ENCODE data around the gene UQCC5.

GRCh38 chr3:52198260-52198673 is 307 bp downstream of the ALAS1 start:
- PRO-cap: no peak

GRCh38 chr3:52204258-52204919 is 6.4 kb downstream of the ALAS1 start:
- PRO-cap: no peak

GRCh38 chr3:52208044-52208517 is 10.1 kb downstream of the ALAS1 start:
- PRO-cap: no peak

GRCh38 chr3:52225969-52226298 is 489 bp upstream of the TLR9 start:
- PRO-cap: bidirectional peak, plus-strand start at chr3:52226212, minus-strand start at chr3:52226062

DNA sequence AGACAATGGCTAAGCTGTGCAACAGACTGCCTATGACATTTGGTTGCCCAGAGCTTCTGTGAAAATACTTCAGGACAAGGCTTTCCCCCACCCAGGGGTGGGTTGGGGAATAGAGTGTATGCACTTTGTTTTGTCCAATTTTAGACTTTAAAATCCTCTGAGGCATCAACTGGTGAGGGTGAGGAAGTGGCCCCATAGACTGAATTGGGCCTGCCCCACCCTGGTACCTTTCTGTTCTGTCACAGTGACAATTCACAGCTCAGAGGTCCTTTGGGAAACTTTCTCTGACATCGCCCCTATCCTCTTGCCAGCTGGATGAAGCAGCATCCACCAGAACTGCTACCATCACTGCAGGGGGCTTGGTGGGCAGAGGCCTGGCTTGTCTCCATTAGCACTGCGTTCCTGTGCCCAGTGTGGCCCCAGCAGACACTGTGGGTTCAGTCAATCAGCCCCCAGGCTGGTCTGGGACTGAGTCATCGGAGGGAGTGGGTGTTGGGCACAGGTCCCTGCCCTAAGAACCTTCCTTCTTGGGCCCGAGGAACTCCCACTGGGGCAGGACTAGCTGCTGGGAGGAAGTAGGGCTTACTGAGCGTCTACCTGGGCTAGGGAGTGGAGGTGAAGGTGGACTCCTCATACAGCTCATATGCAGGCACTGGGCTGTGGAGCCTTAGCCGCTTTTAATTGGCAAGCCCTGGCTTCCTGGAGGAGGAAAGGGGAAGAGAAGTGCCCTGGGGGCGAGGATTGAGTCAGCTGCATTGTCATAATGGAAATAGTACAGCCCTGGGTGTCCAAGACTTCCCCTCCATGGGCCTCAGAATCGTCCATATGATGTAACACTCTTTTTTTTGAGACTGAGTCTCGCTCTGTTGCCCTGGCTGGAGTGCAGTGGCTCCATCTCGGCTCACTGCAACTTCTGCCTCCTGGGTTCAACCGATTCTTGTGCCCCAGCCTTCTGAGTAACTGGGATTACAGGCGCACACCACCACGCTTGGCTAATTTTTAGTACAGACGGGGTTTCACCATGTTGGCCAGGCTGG is 1.5 kb upstream of the PPM1M start:
- PRO-cap: bidirectional peak, plus-strand start at position 585 of the sequence, minus-strand start at position 431 of the sequence; bidirectional peak, plus-strand start at position 904 of the sequence, minus-strand start at position 765 of the sequence

DNA sequence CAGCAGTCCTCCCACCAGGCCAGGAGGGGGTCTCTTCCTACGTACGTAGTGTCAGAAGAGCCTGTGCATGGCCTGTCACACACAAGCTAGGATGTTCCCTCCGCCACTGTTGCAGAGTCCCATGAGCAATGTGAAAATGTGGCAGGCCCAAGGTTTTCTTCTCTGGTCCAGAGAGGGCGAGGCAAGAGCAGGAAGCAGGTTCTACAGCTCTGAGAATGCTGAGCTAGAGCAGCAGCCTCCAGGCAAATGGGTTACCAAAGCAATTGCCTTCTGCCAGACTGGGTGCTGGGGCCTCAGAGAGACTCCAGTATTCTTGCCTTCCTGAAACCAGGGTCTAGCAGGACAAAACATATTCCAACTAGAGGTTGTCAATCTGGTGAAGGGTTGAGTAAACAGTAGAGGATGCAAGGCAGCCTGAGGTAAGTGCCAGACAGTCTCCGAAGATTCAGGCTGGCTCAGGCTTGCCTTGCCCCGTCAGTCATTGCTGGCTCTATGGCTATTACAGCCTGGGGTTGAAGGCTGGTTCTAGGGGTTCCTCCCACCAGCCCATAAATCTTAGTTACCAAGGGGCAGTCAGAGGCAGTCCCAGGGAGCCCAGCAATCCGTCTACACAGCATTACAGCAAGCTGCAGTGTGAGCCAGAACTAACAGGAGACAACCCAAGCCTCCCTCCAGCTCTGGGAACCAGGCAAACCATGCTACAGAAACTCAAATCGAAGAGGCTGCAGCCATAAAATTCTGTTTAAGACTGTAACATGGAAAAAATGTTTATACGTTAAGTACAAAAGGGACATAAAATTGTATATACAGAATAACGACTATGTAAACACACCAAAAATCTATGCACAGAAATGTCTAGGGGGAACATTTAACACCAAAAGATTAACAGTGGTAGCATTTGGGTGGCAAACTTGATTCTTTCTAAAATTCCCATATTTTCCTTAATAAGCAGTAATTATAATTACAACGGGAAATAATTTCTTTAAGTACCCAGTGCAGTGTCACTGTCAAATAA is 8.4 kb downstream of the PPM1M start:
- PRO-cap: unidirectional peak, minus-strand start at position 130 of the sequence

- PRO-cap: no peak
Observed at GRCh38 chr3:52270152-52270403, 8.4 kb downstream of the WDR82 start.

DNA sequence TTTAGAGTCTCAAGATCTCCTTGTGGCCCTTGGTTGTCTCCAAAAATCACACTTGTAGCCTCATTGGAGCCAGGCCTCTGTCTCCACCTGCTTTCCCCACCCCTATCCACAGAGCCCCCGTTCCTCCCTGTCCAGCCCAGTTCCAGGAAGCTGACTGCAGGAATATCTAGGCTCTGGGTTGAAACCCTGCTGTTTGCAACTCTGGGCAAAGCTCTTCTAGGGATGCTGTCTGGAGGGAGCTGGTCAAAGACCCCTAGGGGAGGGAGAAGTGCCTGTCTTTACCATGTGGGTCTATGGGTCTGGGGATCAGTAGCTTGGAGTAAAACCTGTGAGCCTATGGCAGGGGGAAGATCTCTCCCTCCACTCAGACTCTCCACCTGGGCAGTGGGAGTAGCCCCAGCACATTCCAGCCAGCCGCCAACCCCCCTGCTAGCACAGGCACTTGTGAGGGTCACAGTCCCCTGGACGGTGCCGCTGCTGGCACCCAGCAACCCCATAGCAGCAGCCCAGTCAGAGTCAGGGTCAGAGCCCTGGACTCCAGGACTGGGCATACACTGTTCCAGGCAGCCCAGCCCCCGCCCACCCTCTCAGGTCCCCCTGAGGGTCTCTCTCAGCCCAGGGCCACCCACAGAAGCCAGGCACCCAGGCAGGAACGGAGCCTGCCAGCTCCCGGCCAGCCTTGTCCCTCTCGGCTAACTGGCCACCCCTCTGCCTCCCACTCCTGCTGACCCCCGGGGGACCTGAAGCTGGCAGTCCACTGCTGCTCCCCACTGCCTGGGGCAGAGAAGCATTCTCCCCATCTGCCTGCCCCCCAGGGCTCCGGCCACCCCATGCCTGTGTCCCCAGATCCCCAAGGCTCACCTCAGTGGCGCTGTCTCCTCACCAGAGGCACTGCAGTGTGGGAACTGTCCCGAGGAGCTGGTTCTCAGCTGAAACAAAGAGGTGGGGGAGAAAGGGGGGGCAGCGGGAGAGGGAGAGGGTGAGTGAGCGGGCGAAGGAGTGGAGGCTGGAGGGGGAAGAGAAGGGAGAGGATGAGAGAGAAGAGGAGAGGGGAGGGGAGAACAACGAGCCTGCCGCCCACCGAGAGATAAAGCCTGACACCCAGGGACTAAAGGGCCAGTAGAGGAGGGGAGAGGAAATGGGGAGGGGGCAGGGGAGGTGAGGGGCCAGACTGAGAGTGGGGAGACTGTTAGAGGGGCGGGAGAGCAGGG is 10.8 kb downstream of the GLYCTK start:
- PRO-cap: no peak

DNA sequence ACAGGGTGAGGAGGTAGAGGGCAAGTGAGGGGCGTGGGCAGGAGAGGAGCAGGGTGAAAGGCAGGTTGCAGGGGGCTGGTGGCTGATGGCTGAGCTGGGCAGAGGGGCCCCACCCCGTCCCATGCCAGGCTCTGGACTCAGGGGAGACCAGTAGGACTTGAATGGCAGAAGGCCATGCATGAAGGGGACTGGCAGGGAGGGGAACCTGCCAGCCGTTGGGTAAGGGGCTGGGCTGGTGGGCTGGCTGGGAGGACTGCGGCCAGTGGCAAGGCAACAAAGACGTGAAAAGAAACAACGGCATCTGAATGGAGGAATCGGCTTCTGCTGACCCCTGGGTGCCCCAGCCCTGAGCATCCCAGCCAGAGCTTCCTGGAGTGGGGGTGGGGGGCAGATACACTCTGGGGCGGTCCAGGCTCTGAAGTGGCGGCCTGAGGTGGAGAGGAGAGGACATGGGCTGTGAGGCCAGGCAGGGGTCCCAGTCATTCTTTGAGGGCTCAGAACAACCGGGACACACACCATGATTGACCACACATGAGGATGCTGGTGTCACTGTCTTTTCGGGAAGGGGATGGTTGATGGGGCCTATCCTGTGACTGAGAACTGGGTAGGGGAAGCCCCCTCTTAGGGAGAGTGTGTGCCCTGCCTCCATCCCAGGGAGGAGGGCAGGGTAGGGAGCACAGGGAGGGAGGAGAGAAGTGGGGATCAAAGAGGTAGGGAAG is 11.7 kb downstream of the GLYCTK start:
- PRO-cap: no peak

- PRO-cap: no peak
Observed at GRCh38 chr3:52403639-52404182, 6.1 kb downstream of the BAP1 start.

GRCh38 chr3:52409160-52409836 is 510 bp downstream of the BAP1 start:
- PRO-cap: no peak

GRCh38 chr3:52481863-52482476 is 13.2 kb upstream of the STAB1 start:
- PRO-cap: no peak

- PRO-cap: unidirectional peak, plus-strand start at chr3:52536605
Observed at GRCh38 chr3:52536259-52536865, at the start of gene UQCC5. UQCC5 (plus strand) TSS chr3:52536605.

DNA sequence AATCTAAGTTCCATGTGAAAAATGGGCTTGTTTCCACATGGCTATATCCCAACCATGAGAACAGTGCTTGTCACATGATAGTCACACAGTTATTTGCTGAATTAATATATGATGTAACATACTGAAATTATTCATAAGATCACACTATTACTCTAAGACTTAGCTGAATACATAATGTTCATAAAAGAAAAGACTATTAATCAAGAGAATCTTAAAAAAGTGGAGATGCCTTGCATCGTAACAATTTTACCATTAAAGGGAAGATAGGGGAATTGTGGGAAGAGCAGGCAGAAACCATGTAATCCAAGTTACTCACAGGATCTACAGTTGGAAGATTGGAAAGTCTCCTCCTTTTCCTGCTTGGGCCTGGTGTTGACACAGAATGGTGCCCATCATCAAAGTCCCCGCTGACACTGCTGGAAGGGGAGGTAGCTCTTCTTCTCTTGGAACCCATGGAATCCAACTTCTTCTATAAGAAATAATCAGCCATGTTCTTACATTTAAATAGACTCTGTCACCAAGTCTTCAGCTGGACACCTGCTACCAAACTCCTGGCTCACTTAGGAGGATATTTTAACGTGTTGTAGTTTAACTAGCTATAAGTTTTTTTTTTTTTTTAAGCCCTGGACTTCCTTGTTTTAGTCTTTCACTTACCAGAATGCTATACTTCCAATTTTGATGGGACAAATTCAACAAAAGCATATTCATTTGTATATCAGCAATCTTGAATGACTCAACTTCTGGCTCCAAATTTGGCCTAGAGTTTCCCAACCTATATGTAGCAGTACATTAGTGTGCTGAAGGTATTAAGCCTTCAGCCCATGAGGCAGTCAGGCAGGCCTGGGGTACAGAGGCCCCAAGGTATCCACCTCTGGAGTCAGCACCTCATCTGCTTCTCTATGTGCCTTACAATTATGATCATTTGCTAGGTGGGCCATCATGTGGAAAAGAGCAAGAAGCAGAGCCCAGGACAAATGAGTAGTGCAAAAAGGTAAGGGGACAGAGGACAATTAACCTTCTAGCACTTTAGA is 6.3 kb upstream of the GNL3 start:
- PRO-cap: no peak

- PRO-cap: no peak
Observed at GRCh38 chr3:52693038-52694082, 7.5 kb downstream of the GNL3 start.

DNA sequence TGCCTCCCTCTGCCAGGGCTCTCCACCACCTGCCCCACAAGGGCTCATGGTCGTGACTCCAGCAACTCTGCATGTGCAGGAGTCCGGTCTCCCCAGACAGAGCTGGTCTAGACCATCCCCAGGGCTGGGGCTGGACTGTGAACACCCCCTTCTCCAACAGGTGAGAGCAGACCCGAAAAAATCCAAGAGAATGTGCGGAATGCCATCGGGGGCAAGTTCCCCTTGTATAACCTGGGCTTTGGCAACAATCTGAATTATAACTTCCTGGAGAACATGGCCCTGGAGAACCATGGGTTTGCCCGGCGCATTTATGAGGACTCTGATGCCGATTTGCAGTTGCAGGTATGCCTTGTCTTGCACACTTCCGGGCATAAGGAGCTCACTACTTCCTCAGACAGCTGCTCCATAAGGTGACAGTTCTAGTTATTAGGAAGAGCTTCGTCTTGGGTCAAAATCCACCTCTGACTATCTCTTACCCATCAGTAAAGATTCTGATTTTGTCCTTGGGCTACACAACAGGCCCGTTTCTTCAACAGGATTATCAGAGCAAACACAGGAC is 6.3 kb downstream of the ITIH3 start:
- PRO-cap: no peak

DNA sequence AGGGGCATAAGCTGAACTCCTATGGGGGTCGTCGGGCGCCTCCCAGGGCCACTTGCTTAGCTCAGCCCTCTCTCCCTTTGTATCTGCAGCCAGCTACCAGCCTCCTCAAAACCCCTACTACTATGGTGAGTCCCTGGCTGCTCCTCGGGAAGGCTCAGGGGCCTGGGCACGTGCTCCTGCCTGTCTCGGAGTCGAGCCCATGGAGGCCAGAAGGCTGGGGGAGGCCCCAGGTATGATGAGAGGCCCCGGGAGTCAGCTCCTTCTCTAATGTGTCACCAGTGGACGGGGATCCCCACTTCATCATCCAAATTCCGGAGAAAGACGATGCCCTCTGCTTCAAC is 11.4 kb downstream of the ITIH3 start:
- PRO-cap: no peak

DNA sequence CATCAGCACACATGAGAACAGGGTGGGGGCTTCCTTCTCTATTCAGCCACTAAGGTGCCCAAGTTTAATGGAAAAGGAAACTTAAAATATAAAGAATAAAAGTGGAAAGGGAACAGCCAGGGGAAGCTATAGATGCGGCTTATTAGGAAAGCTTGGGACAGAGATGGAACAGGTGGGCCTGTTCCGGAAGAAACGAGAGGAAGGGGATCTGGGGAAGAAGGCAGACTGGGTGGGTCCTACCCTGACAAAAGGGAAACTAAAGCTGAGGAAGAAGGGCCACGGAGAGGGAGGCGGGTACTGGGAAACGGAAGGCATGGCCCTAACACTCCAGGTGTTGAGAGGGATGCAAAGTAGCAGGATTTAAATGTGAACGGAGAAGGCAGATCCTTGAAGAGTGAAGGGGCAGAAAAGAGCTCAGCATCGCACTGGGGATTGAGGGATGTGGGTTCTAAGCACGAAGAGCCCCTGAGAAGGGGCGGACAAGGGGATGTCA is 825 bp downstream of the STIMATE start:
- PRO-cap: no peak

DNA sequence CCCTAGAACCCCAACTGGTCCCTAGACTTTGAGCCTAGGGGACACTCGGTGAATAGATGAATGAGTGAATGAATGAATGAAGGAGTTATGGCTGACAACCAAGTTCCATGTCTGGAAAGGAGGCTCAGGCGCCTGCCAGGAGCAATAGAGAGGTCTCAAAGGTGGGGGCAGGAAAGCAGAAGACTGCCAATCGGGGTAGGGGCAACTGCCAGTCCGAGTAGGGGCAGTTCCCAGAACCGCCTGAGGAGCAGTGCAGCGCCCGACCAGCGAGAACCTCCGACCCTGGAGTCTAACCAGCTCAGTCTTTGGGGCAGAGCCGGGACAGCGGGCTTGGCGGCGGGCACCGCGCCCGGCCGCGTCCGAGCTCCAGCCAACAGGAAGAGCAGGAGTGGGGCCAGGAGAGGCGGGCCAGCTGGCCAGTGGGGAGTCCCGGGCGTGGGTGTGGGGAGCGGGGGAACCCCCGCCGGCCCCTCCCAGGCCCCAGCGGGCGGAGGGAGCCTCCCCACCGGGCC is 508 bp upstream of the PRKCD start:
- PRO-cap: unidirectional peak, plus-strand start at position 301 of the sequence

DNA sequence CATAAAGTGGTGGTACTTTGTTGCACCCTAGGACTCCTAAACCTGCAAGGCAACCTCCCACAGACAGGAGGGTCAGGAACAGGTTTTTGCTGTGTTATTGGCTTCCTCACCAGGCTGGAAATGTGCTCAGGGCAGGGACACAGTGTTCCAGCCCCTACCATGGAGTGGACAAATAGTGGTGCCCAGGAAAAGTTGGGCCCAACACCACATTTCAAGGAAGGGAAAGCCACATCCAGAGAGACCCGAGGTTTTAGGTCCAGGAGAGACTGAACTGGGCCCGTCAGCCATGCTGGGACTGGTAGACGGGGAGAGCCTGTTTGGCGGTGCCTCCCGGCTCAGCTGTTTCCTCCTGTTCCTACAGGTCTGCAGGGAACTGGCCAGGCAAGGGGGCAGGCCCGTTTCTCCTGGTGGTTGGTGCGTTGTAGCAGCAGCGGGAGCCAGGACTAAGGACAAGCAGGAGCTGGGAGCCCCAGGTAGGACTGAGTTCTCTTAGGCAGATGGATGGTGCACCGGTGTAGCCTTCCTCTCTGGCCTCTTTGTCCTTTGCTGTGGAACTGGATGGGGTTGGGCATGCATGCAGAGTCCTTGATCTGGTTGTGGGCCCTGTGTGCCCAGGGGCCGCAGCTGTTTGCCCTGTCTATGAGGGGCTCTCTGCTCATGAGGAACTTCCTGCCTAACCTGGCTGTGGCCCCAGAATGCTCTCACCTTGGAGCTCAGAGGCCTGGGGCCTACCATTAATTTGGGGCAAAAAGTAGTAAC is 3.9 kb downstream of the PRKCD start:
- PRO-cap: no peak